AG04449 (cell line): ENCODE data around the genes ZNF761, PRKCG, RPS9, LILRB3 and LENG8.

- RRBS, result no CpG with 5 or more reads among the region's 7 CpGs
These were observed 12.1 kb upstream of the ZNF888 start for GRCh38 chr19:52935331-52935781.

DNA sequence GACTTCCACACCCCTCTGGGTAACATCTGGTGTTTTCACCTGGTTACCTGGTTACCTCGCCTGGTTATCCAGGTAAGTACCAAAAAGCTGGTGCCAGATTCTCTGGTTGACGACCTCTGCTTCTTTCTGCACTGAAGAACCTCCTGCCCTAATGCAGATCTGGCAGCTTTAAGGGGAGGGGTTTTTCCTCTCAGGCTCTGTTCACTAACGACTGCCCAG, 256 bp downstream of the ERVV-2 start:
- RRBS, result no CpG with 5 or more reads among the region's 3 CpGs

DNA sequence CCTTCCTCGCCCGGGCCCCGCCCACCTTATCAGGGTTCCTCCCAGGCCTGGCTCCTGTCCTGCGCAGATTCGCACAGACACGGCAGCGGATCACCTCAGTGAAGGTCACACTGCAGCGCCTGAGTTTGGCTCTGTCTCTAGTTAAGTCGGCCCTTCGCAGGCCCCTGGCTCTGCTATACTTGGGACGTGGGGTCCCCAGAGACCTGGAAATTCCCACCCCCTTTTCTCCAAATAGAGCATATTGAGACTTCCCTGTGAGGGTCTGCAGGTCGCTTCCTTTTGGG, 7.2 kb upstream of the ZNF525 start:
- RRBS, result 25% methylated on average over 2 of the region's 12 CpGs

DNA sequence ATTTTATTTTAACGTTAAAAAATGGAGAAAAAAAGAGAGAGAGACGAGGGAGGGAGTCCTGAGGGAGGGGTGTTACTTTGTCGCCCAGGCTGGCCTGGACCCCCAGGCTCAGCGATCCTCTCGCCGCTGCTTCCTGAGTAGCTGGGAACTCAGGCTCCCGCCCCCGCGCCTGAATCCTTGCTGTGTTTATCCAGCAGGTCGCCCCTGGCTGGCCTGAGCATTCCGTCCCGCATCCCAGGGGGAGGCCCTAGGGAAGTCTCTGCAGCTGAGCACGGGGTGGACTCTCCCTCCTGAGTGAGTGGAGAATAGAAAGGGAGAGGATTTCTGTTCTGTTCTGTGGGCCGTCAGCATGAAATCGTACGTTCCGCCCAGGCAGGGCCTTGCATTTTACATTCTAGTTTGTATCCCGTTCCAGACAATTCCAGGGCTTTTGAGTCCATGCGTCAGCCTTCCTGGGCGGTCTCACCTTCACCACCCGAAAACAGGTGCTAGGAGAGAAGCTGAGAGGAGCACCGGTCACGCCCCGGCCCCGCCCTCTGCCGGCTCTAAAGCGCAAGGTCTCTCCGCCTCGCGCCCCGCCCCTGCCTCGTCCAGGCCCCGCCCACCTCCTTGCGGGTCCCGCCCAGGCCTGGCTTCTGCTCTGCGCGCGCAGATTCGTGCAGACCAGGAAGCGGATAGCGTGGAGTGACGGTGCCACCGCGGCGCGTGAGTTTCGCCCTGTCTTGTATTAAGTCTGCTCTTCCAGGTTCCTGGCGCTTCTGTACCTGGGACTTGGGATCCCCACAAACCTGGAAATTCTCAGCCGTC, at the start of gene ZNF761:
TSS of gene ZNF761 (plus strand) at position 661 of the 807 bp plus-strand sequence.
- RRBS, result no CpG with 5 or more reads among the region's 49 CpGs

GRCh38 chr19:53538894-53539279, 942 bp downstream of the ZNF331 start:
- RRBS, result no CpG with 5 or more reads among the region's 15 CpGs

GRCh38 chr19:53882093-53882589, at the start of gene PRKCG:
PRKCG (plus strand) TSS chr19:53882197.
- RRBS, result 3% methylated on average over 21 of the region's 36 CpGs

DNA sequence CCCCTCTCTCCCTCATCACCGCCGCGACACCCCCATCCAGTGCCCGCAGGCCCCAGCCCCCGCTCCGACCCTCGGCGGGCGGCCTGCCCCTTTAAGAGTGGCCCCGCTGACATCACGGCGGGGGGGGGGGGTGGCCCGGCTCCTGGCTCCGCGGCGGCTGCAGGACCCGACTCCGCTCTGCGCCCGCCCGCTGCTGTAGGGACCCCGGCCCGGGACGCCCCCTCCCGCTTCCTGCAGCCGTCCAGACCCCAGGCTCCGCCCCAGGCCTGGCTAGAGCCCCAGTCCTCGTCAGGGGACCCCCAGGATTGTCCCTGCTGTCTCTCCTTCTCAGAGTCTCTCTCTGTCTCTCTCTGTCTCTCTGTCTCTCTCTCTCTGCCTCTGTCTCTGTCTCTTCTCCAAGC, 603 bp upstream of the CACNG7 start:
- RRBS, result 4% methylated on average over 10 of the region's 28 CpGs

DNA sequence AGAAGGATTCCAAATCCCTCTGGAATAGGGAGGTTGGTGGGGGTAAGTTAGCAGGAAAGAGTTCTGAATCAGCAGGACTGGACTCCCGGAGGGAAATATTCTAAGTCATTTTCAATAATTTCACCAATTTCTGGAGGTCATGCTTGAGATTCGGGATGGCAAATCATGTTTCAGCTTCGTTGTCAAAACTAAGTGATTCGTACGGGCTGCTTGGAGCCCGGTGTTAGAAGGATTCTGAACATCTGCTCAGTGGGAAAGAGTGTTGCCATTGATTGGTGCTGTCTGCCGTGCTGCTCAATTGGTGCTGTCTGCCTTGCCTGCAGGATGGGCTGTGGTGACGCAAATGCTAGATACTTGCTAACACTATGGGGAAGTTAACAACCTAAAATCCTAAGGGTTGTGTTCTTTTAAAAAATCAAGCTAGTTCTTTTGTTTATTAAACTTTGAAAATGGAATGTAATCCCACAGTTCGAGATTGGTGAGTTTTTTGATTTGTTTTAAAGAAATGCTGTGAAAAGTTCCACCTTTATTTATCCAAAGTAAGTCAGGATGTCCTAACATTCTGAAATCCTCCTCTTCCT, 17.3 kb upstream of the CACNG8 start:
- RRBS, result 100% methylated on average over 1 of the region's 9 CpGs

GRCh38 chr19:54035828-54036254, 27.9 kb downstream of the VSTM1 start:
- RRBS, result no CpG with 5 or more reads among the region's 5 CpGs

DNA sequence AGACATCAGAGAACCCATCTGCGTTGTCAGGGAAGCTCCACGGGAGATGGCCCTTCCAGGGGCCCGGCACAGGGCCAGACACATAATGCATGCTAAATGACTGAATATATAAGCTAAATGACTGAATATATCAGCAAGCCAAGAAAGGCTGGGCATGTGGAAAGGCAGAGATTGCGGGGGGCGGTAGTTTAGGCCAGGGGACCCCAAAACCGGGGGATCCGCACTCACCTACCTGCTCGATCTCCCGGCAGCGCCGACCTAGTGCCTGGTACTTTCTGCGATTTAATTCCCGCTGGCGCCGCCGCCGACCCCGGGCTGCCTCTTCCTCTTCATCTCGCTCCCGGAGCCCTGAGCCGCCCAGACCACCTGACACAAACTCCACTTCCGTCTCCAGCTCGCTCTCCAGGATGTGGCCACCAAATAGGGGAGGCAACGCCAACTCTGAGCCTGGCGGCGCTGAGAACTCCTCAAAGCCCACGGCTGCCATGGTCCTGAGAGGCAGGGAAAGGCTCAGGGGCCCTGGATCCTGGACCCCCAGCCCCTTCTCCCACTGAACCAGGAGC, 1.2 kb downstream of the TFPT start:
- RRBS, result 45% methylated on average over 16 of the region's 27 CpGs

DNA sequence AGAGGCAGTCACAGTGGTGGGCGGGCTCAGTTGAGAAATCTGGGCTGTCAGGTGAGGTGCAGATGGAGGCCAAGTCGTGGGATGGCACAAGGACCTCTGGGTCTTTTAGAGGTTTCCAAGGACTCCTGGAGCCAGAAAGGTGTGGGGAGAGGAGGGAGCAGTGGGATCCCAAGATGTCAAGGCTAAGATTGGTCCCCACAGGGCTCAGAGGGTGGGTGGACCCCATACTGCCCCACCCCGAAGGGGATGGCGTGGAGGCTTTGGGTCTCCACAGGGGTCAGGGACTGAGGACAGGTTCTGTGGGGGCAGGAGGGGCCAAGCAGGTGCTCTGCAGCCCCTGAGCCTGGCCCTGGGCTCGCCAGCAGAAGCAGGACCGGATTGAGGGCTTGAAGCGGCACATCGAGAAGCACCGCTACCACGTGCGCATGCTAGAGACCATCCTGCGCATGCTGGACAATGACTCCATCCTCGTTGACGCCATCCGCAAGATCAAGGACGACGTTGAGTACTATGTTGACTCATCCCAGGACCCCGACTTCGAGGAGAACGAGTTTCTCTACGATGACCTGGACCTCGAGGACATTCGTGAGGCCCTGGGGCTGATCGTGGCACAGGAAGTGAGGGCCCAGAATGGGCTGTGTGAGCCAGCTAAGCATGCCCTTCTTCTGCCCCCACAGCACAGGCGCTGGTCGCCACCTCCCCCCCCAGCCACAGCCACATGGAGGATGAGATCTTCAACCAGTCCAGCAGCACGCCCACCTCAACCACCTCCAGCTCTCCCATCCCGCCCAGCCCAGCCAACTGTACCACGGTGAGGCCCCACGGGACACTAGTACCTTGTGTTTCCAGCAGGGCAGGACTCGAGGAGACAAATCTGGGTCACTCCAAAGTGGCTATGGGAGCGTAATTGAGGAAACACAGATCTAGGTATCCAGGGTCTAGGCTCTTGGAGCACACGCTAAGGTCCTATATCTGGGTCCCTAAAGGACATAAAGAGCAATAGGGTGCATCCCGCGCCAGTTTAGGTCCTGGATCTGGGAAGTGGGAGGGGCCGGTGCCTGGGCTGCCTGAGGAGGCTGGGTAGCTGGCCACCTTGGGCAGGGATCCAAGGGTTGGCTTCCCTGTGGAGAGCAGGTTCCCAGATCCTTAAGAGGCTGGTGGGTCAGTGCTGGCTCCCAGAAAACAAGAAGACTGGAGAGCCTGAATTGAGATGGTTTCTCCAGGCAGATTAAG, 8.1 kb downstream of the CNOT3 start:
- RRBS, result no CpG with 5 or more reads among the region's 36 CpGs

GRCh38 chr19:54156188-54157474, 2.9 kb downstream of the LENG1 start:
- RRBS, result no CpG with 5 or more reads among the region's 21 CpGs

DNA sequence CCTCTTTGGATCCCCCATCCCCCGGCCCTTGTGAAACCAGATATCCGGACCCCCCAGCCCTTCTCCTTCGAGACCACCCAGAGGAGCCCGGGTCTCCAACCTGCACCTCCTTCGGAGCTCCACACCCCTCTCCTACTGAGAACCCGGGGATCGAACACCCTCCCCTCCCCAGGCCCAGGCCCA, 508 bp downstream of the MBOAT7 start:
- RRBS, result 7% methylated on average over 5 of the region's 7 CpGs

DNA sequence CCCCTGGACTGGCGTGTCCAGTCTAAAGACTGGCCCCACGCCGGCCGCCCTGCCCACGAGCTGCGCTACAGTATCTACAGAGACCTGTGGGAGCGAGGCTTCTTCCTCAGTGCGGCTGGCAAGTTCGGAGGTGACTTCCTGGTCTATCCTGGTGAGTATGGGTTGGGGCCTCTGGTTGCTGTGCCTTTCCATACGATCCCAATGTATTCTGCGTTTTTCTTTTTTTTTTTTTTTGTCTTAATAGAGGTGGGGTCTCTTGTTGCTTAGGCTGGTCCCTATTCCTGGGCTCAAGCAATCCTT, 1.1 kb downstream of the TSEN34 start:
- RRBS, result 80% methylated on average over 1 of the region's 11 CpGs

DNA sequence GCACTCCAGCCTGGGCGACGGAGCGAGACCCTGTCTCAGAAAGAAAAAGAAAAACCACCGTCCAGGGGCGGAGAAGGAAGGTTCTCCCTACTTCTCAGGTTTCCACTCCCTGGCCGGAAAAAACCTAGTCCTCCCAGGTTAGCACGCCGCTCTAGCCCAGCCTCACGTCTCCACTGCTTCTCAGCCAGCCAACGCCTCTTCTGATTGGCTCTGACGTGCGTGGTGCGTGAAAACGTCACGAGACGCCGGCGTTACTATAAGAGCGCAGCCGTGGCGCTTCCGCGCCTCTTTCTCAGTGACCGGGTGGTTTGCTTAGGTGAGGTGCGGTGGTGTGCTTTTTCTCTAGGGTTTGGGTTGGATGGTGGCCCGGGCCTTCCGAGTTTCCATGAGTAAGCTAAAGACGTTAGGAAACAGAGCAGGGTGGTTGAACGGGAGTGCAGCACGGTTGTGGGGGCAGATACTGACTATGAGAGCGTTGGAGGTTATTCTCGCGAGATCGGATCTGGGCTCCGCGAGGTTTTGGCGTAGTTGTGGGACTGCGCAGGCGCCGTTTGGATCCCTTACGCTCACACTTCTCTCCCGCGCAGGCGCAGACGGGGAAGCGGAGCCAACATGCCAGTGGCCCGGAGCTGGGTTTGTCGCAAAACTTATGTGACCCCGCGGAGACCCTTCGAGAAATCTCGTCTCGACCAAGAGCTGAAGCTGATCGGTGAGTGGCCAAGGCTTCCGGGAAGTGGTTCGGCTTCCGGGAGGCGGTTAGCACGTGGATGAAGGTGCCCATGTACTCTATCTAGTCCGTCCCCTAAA, at the start of gene RPS9:
TSS of gene RPS9 (plus strand) at position 286 of the 807 bp plus-strand sequence.
- RRBS, result 1% methylated on average over 15 of the region's 60 CpGs

DNA sequence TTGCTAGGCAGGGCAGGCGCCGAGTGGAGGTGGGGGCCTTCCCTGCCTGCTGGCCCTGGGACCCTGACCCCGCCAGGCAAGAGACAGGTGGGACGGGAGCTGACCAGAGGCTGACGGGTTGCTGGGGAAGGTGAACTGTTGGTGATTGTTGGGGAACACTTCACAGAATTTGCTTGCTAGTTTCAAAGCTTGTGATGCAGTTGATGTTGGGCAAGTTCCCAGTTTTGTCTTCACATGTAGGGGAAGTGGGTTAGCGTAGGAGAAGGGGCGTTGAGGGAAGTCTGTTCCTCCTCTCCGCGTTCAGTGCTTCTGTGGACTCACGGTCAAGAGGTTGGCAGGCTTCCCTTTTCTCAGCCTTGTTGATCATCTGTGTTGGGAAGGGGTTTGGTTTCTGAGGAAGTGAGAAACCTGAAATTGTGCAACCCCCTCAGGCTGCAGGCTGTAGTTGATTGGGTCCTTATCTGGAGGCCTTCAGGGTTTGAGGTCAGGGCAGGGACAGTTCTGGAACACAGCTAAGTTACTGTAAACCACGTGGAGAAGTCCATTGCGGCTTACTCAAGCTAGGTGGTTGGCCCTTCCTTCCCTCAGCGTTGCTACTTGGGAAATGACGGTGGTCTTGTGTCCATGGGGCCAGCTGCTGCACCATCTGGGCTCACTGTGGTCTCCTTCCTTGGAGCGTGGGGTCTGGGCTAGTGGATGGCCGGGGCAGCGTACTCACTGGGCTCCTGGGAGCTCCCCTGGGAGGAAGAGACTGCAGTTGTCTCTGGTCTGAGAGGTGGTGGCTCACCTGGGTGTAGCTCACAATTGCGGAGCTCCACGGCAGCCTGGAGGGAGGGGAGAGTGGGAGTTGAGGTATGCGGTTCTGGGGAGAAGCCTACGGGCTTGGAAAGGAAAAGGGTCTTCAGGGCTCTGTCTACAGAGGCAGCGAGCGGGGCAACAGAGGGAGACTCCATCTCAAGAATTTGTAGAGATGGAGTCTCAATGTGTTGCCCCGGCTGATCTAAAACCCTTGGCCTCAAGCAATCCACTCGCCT, 7.6 kb downstream of the RPS9 start:
- RRBS, result 53% methylated on average over 1 of the region's 25 CpGs

- RRBS, result no CpG with 5 or more reads among the region's 26 CpGs
These were observed at the start of gene LILRB3 for GRCh38 chr19:54222451-54223593. LILRB3 (minus strand) TSS chr19:54223007.

- RRBS, result no CpG with 5 or more reads among the region's 11 CpGs
These were observed 4.7 kb downstream of the LILRB5 start for GRCh38 chr19:54252366-54252806.

- RRBS, result no CpG with 5 or more reads among the region's 10 CpGs
These were observed 7.0 kb upstream of the LILRA4 start for GRCh38 chr19:54345883-54346450.

GRCh38 chr19:54449149-54449353, at the start of gene LENG8:
LENG8 (plus strand) TSS chr19:54449199.
- RRBS, result no CpG with 5 or more reads among the region's 21 CpGs